Measurements from ENCODE around the genes TMEM234, MARCKSL1 and HPCA.

GRCh38 chr1:32014931-32015124, 1.2 kb downstream of the KHDRBS1 start:
- PRO-cap, 6 experiments = no peak in any of the 6 experiments
- RAMPAGE, long total RNA, 2 experiments = no peak in any of the 2 experiments
- RRBS = no CpG with 5 or more reads among the region's 11 CpGs

DNA sequence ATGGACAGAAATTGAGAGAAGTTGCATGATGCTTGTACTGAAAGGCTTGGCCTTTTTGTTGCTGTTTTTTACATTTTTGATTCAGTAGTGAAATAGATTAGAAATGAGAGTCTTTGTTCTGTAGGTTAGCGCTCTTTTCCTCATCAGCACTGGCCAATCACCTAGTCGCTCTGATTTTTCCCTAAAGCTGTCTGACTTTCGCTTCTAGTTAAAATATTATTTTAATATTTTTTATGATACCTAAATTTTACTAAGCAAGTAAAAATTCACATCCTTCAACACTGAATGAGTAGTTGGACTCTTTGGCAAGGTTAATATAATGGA, 1.4 kb downstream of the KHDRBS1 start:
- PRO-cap, 6 experiments = no peak in any of the 6 experiments
- RAMPAGE, long total RNA, 2 experiments = no peak in any of the 2 experiments
- RRBS = no CpG with 5 or more reads among the region's 3 CpGs

- PRO-cap, 6 experiments = no peak in any of the 6 experiments
- RAMPAGE, long total RNA, 2 experiments = no peak in any of the 2 experiments
- RRBS = no CpG with 5 or more reads among the region's 14 CpGs
Observed at GRCh38 chr1:32170606-32171771, 8.5 kb upstream of the TXLNA start.

DNA sequence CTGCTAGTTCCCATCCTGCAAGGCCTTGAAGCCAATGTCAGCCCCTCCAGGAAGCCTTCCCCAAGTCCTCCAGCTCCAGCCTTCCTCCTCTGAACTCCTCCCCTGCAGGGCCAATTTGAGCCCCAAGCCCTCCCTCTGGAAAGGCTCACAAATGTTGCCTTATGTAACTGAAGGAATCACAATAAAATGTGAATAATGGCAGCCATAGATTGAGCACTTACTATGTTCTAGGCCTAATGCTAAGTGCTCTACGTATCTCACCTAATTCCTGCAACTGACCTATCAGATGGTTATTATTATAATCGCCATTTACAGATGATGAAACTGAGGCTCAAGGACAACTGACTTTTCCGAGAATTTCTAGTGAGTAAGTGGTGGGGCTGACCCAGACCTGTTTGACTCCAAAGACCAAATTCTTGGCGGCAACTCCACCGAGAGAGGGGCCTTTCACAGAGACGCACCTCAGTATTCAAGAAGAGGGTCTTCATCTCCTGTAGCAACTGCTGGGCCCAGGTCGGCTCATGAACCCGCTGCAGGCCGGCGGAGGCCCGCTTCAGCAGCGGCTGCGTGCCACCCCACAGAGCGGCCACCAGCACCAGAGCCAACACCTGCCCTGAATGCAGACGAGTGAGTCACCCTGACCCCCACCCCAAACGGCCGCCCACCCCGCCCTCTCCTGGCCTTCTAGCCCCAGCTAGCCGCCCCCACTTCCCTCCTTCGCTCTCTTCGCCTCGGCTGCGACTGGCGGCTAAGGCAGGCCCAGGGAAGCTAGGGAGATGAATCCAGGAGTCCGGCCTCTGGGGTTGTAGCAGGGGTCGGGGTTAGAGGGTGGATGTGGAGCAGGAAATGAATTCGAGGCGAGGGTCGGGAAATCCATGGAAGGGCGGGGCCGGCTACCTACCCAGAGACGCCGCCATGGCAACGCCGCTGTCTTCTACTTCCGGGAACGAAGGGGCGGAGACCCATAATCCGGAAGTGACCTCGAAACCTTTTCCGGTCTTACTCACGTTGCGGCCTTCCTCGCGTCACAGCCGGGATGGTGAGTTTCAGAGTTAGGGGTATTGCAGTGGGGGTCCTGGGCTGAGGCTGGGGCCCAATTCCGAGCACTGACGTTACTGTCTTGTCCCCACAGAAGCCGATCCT, at the start of gene TMEM234:
TMEM234 (minus strand) TSS at position 948 of the 1,143 bp plus-strand sequence.
- PRO-cap, 6 experiments = peak in 6 of 6 experiments; most common plus-strand start position 1,028 of the sequence (in 6); most common minus-strand start position 929 of the sequence (in 4)
- RAMPAGE, long total RNA, 2 experiments = start-site peak on the plus strand in 2 of 2 experiments, centred at positions 1,016 to 1,017 of the sequence, 769 to 905 reads per replicate; start-site peak on the minus strand in 2 of 2 experiments, centred at positions 926 to 943 of the sequence, 16 to 66 reads per replicate
- RRBS = 3% methylated on average over 11 of the region's 49 CpGs

- PRO-cap, 6 experiments = no peak in any of the 6 experiments
- RAMPAGE, long total RNA, 2 experiments = no peak in any of the 2 experiments
- RRBS = no CpG with 5 or more reads among the region's 6 CpGs
Observed at GRCh38 chr1:32333697-32334749, 2.0 kb downstream of the MARCKSL1 start.

GRCh38 chr1:32335782-32336672, at the start of gene MARCKSL1:
TSS of gene MARCKSL1 (minus strand) at chr1:32336233.
- PRO-cap, 6 experiments = peak in 6 of 6 experiments; most common plus-strand start chr1:32336411 (in 5); most common minus-strand start chr1:32336233 (in 6)
- RAMPAGE, long total RNA, 2 experiments = no peak in any of the 2 experiments
- RRBS = 1% methylated on average over 46 of the region's 102 CpGs

GRCh38 chr1:32337237-32337710, 1.2 kb upstream of the MARCKSL1 start:
- PRO-cap, 6 experiments = no peak in any of the 6 experiments
- RAMPAGE, long total RNA, 2 experiments = no peak in any of the 2 experiments
- RRBS = 26% methylated on average over 1 of the region's 8 CpGs

- PRO-cap, 6 experiments = no peak in any of the 6 experiments
- RAMPAGE, long total RNA, 2 experiments = no peak in any of the 2 experiments
- RRBS = no CpG with 5 or more reads among the region's 16 CpGs
Observed at GRCh38 chr1:32386689-32387426, 7.4 kb downstream of the BSDC1 start.

GRCh38 chr1:32684969-32685920, 17.3 kb downstream of the SYNC start:
- PRO-cap, 6 experiments = no peak in any of the 6 experiments
- RAMPAGE, long total RNA, 2 experiments = no peak in any of the 2 experiments
- RRBS = no CpG with 5 or more reads among the region's 6 CpGs

DNA sequence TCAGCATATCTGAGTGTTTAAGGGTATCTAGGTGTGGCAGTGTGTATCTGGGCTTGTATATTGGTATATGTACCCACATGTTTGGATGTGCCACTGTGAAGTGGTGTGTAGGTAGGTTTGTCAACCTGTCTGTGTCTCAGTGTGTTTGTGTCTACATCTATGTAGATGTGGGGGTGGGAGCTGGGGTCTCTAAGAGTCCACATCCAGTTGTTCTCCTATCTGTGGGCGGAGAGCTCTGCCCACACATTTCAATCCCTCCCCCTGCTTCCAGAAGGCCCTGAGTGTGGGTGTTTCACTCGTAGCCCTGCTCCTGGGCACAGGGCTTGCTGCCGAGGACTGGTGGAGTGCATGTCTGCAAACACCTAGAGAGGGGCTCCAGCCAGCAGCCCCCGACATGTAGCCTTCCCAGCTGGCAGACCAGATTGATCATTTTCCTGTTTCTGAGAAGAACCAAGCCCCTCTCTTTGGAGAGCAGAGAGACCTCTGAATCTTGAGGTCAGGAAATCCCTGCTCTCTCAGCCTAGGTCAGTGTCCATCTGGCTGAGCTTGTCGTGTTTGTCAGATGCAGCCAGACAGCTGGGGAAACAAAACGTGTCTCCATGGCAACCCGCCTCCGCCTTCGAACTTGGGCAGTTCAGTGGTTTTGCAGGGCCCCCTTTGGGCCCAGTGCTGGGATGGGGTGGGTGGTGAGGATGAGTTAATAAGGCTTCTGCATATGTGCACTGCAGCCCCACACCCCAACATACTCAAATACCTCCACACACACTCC, 7.9 kb upstream of the KIAA1522 start:
- PRO-cap, 6 experiments = no peak in any of the 6 experiments
- RAMPAGE, long total RNA, 2 experiments = no peak in any of the 2 experiments
- RRBS = no CpG with 5 or more reads among the region's 9 CpGs

- PRO-cap, 6 experiments = no peak in any of the 6 experiments
- RAMPAGE, long total RNA, 2 experiments = no peak in any of the 2 experiments
- RRBS = no CpG with 5 or more reads among the region's 4 CpGs
Observed at GRCh38 chr1:32736893-32737651, 4.6 kb upstream of the KIAA1522 start.

DNA sequence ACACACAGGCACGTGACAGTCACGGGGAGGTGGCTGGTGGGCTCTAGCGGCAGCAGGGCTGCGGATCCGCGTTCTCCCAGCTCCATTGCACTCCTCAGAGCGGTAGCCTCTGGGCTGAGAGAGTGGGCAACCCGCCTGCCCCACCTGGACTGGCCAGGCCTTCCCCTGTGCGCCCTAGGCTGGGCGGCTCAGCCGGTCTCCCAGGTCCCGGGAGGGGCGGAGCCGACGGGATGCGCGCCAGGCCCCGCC, 12.0 kb downstream of the KIAA1522 start:
- PRO-cap, 6 experiments = peak in 1 of 6 experiments; most common minus-strand start position 151 of the sequence (in 1)
- RAMPAGE, long total RNA, 2 experiments = no peak in any of the 2 experiments
- RRBS = 1% methylated on average over 7 of the region's 18 CpGs

DNA sequence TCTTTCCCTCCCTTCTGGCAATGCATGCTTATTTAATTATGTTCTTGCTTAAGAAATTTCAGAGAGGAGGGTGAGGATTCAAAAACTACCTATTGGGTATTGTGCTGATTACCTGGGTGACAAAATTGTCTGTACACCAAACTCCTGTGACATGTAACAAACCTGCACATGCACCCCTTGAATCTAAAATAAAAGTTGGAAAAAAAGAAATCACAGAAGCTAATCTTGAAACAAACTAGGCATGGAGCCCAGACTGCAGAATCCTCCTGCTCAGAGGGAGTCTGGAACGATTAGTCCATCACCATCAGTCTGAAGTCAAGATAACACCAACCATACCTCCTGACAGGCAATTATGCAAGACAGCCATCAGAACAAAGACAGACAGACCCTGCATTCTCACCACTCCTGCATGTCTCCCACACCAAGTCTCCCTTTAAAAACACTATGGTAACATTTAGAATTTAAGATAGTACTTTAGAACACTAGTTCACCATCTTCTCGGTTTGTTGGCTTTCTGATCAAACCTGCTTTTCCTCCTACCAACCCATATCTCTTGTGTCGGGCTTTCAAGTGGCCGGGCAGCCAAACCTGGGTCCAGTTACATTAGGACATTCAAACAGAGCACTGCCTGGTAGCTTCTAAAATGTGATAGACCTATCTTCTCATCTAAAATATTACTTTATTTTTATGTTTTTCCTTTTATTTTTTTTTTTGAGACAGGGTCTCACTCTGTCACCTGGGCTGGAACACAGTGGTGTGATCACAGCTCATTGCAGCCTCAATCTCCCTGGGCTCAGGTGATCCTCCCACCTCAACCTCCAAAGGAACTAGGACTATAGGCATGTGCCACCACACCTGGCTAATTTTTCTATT, 10.2 kb downstream of the YARS1 start:
- PRO-cap, 6 experiments = no peak in any of the 6 experiments
- RAMPAGE, long total RNA, 2 experiments = no peak in any of the 2 experiments
- RRBS = no CpG with 5 or more reads among the region's 4 CpGs

- PRO-cap, 6 experiments = no peak in any of the 6 experiments
- RAMPAGE, long total RNA, 2 experiments = no peak in any of the 2 experiments
- RRBS = 2% methylated on average over 48 of the region's 96 CpGs
Observed at GRCh38 chr1:32885471-32886957, at the start of gene HPCA. TSS of gene HPCA (plus strand) at chr1:32886491.

- PRO-cap, 6 experiments = no peak in any of the 6 experiments
- RAMPAGE, long total RNA, 2 experiments = no peak in any of the 2 experiments
- RRBS = no CpG with 5 or more reads among the region's 4 CpGs
Observed at GRCh38 chr1:32907398-32907939, 6.3 kb upstream of the TMEM54 start.

GRCh38 chr1:32924670-32925271, 23.6 kb upstream of the TMEM54 start:
- PRO-cap, 6 experiments = peak in 2 of 6 experiments; most common plus-strand start chr1:32924989 (in 1)
- RAMPAGE, long total RNA, 2 experiments = no peak in any of the 2 experiments
- RRBS = 6% methylated on average over 4 of the region's 34 CpGs

GRCh38 chr1:33142674-33143265, 39.1 kb downstream of the TRIM62 start:
- PRO-cap, 6 experiments = no peak in any of the 6 experiments
- RAMPAGE, long total RNA, 2 experiments = no peak in any of the 2 experiments
- RRBS = no CpG with 5 or more reads among the region's 8 CpGs

DNA sequence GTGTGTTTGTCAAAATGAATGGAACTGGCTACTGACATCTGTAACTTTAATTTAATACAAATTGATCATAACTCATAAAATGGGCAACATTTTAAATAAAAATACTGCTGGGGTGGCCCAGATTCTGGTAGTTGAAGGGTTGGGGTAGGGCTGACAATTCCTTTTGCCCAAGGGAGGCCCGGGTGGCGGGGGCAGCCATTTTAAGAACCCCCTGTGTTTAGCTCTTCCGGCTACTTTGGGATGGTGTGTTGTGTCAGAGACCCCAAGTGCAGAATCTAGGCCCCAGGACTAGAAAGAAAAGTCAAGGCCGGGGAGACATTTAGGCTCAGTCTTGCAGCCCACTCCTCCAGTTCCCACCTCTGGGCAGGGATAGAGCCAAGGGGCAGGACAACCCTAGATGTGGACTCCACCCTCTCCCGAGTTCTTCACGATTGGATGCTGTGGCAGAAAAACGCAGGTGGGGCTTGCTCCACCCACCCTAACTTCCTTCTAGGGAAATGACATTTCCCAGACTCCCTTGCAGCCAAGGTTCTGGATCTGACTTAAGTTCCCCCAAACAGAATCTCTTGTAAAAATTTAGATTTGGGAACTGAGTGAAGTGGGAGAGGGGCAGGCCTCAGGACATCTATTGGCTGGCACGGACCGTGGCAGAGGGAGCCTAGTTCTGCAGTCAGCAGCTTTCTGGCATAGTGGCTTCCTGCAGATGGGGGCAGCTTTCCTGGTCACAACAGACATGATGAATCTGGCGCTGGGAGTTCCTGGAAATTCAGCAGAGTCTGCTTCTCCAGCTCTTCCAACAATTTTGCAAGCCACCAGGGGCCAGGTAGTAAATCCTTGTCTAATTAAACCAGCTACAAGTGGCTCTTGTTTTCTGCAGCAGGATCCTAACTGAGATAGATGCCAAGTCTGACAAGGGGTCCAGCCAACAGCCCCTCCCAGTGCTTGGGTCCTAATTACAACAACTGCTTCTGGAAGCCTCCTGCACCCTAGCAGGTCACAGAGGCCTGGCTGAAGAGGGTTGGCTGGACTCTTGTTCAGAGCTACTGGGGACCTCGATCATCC, 36.1 kb downstream of the TRIM62 start:
- PRO-cap, 6 experiments = no peak in any of the 6 experiments
- RAMPAGE, long total RNA, 2 experiments = no peak in any of the 2 experiments
- RRBS = no CpG with 5 or more reads among the region's 11 CpGs

- PRO-cap, 6 experiments = no peak in any of the 6 experiments
- RAMPAGE, long total RNA, 2 experiments = no peak in any of the 2 experiments
- RRBS = no CpG with 5 or more reads among the region's 10 CpGs
Observed at GRCh38 chr1:33146483-33147234, 35.2 kb downstream of the TRIM62 start.

DNA sequence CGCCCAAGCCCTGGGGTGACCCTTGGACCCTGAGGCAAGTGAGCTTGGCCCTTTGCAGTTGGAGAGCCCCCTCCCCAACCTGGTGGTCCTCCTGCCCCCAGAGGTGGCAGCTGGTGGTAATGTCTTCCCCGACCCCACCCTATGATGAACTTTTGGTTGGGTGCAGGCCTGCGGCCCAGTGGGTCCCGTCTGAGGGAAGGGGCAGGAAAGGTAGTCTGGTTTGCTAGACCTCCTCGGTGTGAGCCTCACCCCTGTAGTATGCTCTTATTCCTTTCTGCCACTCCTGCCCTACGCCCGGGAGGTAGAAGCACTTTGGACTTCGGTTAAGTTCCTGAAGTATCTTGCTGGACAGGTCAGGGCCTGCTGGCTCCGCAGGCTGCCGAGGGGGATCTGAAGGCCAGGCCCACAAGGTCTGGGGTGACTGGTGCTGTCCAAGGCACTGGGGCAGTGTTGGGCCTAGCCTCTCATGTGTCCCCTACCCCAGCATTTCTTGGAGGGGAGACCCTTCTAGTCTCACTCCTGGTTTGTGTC, 1.6 kb downstream of the ZNF362 start:
- PRO-cap, 6 experiments = no peak in any of the 6 experiments
- RAMPAGE, long total RNA, 2 experiments = no peak in any of the 2 experiments
- RRBS = no CpG with 5 or more reads among the region's 10 CpGs